ENCODE measurements around a stretch of chr3.

GRCh38 chr3:37016491-37017598 lies 23.5 kb downstream of the MLH1 start:
- RAMPAGE, long total RNA: no peak
- RRBS, 2 experiments: no CpG with 5 or more reads among the region's 22 CpGs
CAGE:
- cytosol, long polyA minus RNA: no peak
- cytosol, long polyA plus RNA: no peak
- long polyA plus RNA: no peak
- nucleolus, long total RNA: no peak
- nucleus, long polyA plus RNA: no peak
- nucleus, long total RNA: no peak

GRCh38 chr3:37083595-37083832 lies 90.2 kb downstream of the MLH1 start:
- RAMPAGE, long total RNA: no peak
CAGE:
- cytosol, long polyA minus RNA: no peak
- cytosol, long polyA plus RNA: no peak
- long polyA plus RNA: no peak
- nucleolus, long total RNA: no peak
- nucleus, long polyA plus RNA: no peak
- nucleus, long total RNA: no peak

GRCh38 chr3:37127329-37127815 lies 47.0 kb downstream of the LRRFIP2 start:
- RAMPAGE, long total RNA: no peak
- RRBS, 2 experiments: no CpG with 5 or more reads among the region's 1 CpG
CAGE:
- cytosol, long polyA minus RNA: no peak
- cytosol, long polyA plus RNA: no peak
- long polyA plus RNA: no peak
- nucleolus, long total RNA: no peak
- nucleus, long polyA plus RNA: no peak
- nucleus, long total RNA: no peak

GRCh38 chr3:37181603-37182136 lies 7.3 kb upstream of the LRRFIP2 start:
- RAMPAGE, long total RNA: no peak
- RRBS, 2 experiments: no CpG with 5 or more reads among the region's 7 CpGs
CAGE:
- cytosol, long polyA minus RNA: no peak
- cytosol, long polyA plus RNA: no peak
- long polyA plus RNA: no peak
- nucleolus, long total RNA: no peak
- nucleus, long polyA plus RNA: no peak
- nucleus, long total RNA: no peak

DNA sequence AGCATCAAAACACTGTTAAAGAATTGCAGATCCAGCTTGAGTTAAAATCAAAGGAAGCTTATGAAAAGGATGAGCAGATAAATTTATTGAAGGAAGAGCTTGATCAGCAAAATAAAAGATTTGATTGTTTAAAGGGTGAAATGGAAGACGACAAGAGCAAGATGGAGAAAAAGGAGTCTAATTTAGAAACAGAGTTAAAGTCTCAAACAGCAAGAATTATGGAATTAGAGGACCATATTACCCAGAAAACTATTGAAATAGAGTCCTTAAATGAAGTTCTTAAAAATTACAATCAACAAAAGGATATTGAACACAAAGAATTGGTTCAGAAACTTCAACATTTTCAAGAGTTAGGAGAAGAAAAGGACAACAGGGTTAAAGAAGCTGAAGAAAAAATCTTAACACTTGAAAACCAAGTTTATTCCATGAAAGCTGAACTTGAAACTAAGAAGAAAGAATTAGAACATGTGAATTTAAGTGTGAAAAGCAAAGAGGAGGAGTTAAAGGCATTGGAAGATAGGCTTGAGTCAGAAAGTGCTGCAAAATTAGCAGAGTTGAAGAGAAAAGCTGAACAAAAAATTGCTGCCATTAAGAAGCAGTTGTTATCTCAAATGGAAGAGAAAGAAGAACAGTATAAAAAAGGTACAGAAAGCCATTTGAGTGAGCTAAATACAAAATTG lies 83.3 kb downstream of the GOLGA4 start:
- RAMPAGE, long total RNA: no peak
- RRBS, 2 experiments: no CpG with 5 or more reads among the region's 1 CpG
CAGE:
- cytosol, long polyA minus RNA: no peak
- cytosol, long polyA plus RNA: no peak
- long polyA plus RNA: no peak
- nucleolus, long total RNA: no peak
- nucleus, long polyA plus RNA: no peak
- nucleus, long total RNA: no peak

- RAMPAGE, long total RNA: no peak
- RRBS, 2 experiments: no CpG with 5 or more reads among the region's 8 CpGs
CAGE:
- cytosol, long polyA minus RNA: no peak
- cytosol, long polyA plus RNA: no peak
- long polyA plus RNA: no peak
- nucleolus, long total RNA: no peak
- nucleus, long polyA plus RNA: no peak
- nucleus, long total RNA: no peak
Measured at GRCh38 chr3:37588698-37589331, 136.9 kb downstream of the ITGA9 start.

DNA sequence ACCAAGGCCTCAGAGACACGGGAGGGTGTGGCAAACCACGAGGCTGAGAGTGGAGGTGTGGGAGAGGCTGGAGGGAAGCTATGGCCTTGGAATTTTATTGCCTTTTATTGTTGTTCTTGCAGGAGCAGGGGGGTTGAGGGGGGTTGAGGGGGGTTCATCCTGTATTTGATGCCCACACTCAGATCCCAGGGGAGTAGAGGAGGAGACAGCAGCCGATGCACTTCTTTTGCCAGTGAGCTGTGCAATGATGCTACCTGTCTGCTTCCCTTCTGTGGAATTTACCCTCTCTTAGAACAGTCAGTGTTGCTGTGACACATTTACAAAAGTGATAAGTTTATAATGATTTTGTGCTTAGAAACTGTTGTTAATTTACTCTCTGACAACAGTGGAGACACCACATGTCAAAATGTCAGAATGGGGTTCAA lies 75.8 kb upstream of the CTDSPL start:
- RAMPAGE, long total RNA: no peak
- RRBS, 2 experiments: no CpG with 5 or more reads among the region's 3 CpGs
CAGE:
- cytosol, long polyA minus RNA: no peak
- cytosol, long polyA plus RNA: no peak
- long polyA plus RNA: no peak
- nucleolus, long total RNA: no peak
- nucleus, long polyA plus RNA: no peak
- nucleus, long total RNA: no peak

GRCh38 chr3:37892711-37893610 lies 31.3 kb downstream of the CTDSPL start:
- RAMPAGE, long total RNA: no peak
- RRBS, 2 experiments: no CpG with 5 or more reads among the region's 4 CpGs
CAGE:
- cytosol, long polyA minus RNA: no peak
- cytosol, long polyA plus RNA: no peak
- long polyA plus RNA: no peak
- nucleolus, long total RNA: no peak
- nucleus, long polyA plus RNA: no peak
- nucleus, long total RNA: no peak

GRCh38 chr3:37898464-37899777 lies 37.2 kb downstream of the CTDSPL start:
- RAMPAGE, long total RNA: no peak
- RRBS, 2 experiments: no CpG with 5 or more reads among the region's 5 CpGs
CAGE:
- cytosol, long polyA minus RNA: no peak
- cytosol, long polyA plus RNA: no peak
- long polyA plus RNA: no peak
- nucleolus, long total RNA: no peak
- nucleus, long polyA plus RNA: no peak
- nucleus, long total RNA: no peak

GRCh38 chr3:37931559-37932178 lies 58.9 kb upstream of the VILL start:
- RAMPAGE, long total RNA: no peak
CAGE:
- cytosol, long polyA minus RNA: no peak
- cytosol, long polyA plus RNA: no peak
- long polyA plus RNA: no peak
- nucleolus, long total RNA: no peak
- nucleus, long polyA plus RNA: no peak
- nucleus, long total RNA: no peak

- RAMPAGE, long total RNA: no peak
- RRBS, 2 experiments: no CpG with 5 or more reads among the region's 7 CpGs
CAGE:
- cytosol, long polyA minus RNA: no peak
- cytosol, long polyA plus RNA: no peak
- long polyA plus RNA: no peak
- nucleolus, long total RNA: no peak
- nucleus, long polyA plus RNA: no peak
- nucleus, long total RNA: no peak
Measured at GRCh38 chr3:37936212-37936715, 54.3 kb upstream of the VILL start.

GRCh38 chr3:37955905-37956357 lies 34.7 kb upstream of the VILL start:
- RAMPAGE, long total RNA: no peak
- RRBS, 2 experiments: no CpG with 5 or more reads among the region's 3 CpGs
CAGE:
- cytosol, long polyA minus RNA: no peak
- cytosol, long polyA plus RNA: no peak
- long polyA plus RNA: no peak
- nucleolus, long total RNA: no peak
- nucleus, long polyA plus RNA: no peak
- nucleus, long total RNA: no peak

DNA sequence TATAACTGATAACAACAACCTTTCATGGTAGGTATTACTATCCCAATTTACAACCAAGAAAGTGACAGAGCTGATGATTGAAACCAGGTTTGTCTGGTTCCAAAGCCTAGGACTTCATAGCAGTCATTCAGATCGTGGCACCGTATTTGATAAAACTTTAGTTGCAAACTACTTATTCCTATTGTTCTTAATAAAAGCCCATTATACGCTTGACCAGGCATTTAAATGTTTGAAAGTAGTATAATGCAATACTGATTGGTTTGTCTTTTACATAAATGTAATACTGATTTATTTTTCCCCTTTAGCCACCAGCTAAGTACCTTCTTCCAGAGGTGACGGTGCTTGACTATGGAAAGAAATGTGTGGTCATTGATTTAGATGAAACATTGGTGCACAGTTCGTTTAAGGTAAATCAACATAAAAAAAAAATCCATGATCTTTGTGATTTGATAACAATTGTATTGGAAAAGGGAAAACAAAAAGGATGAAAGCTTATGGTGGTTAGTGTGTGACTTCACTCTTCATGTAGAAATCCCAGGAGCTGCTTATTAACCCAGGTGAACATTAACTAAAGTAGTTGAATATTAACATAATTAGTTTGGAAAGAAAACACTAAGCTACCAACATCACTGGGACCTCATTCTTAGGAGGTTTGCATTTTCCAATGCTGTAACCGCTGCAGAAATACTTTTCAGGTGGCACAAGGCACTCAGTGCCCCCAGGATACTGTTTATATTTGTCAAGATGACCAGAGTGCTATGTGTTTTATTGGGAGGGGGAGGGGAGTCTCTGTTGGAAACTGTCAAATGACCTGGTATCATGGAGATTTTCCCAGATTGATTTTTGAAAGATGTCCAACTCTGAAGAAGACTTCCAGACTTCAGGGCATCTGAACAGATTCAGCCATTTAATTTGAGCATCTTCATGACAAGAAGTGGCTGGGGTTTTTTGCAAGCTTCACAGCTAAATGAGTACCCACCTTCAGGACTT lies 26.0 kb upstream of the VILL start:
- RAMPAGE, long total RNA: no peak
- RRBS, 2 experiments: no CpG with 5 or more reads among the region's 6 CpGs
CAGE:
- cytosol, long polyA minus RNA: no peak
- cytosol, long polyA plus RNA: no peak
- long polyA plus RNA: no peak
- nucleolus, long total RNA: no peak
- nucleus, long polyA plus RNA: no peak
- nucleus, long total RNA: no peak

- RAMPAGE, long total RNA: no peak
- RRBS, 2 experiments: no CpG with 5 or more reads among the region's 15 CpGs
CAGE:
- cytosol, long polyA minus RNA: no peak
- cytosol, long polyA plus RNA: no peak
- long polyA plus RNA: no peak
- nucleolus, long total RNA: no peak
- nucleus, long polyA plus RNA: no peak
- nucleus, long total RNA: no peak
Measured at GRCh38 chr3:37969315-37969799, 21.2 kb upstream of the VILL start.

- RAMPAGE, long total RNA: no peak
- RRBS, 2 experiments: no CpG with 5 or more reads among the region's 6 CpGs
CAGE:
- cytosol, long polyA minus RNA: no peak
- cytosol, long polyA plus RNA: no peak
- long polyA plus RNA: no peak
- nucleolus, long total RNA: no peak
- nucleus, long polyA plus RNA: no peak
- nucleus, long total RNA: no peak
Measured at GRCh38 chr3:37993341-37993762, 2.8 kb downstream of the VILL start.

GRCh38 chr3:38003732-38004777 lies 13.5 kb downstream of the VILL start:
- RAMPAGE, long total RNA: no peak
- RRBS, 2 experiments: no CpG with 5 or more reads among the region's 20 CpGs
CAGE:
- cytosol, long polyA minus RNA: no peak
- cytosol, long polyA plus RNA: no peak
- long polyA plus RNA: no peak
- nucleolus, long total RNA: no peak
- nucleus, long polyA plus RNA: no peak
- nucleus, long total RNA: no peak

DNA sequence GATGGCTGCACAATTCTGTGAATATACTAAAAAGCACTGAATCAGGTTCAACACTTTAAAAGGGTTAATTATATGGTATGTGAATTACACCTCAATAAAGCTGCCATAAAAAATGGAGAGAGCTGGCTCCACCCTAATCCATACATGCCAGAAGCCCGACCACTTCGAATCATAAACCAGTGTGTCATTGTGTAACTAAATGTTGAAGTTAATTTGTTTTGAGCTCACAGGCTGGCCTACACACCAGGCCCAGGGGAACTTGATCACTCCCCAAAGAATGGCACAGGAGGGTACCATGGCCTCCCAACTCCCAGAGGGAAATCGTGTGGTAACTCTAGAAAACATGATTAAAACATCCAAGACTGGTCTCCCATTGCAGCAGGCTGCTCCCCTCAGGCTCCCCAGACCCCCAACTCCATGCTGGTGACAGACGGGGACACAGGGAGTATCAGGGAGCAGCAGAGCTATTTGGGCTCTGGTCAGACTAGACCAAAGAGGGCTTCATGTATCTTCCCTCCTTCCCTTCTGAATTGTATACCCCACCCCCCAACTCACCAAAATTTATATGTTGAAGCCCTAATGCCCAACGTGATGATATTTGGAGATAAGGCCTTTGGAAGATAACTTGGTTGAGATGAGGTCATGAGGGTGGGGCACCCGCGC lies 13.8 kb downstream of the PLCD1 start:
- RAMPAGE, long total RNA: no peak
- RRBS, 2 experiments: no CpG with 5 or more reads among the region's 7 CpGs
CAGE:
- cytosol, long polyA minus RNA: no peak
- cytosol, long polyA plus RNA: no peak
- long polyA plus RNA: no peak
- nucleolus, long total RNA: no peak
- nucleus, long polyA plus RNA: no peak
- nucleus, long total RNA: no peak

- RAMPAGE, long total RNA: no peak
- RRBS, 2 experiments: 1 to 2% methylated on average over 7 to 13 of the region's 45 CpGs
CAGE:
- cytosol, long polyA minus RNA: no peak
- cytosol, long polyA plus RNA: no peak
- long polyA plus RNA: no peak
- nucleolus, long total RNA: no peak
- nucleus, long polyA plus RNA: no peak
- nucleus, long total RNA: no peak
Measured at GRCh38 chr3:38455019-38455489, 1.4 kb downstream of the ACVR2B start.

- RAMPAGE, long total RNA: no peak
- RRBS, 2 experiments: no CpG with 5 or more reads among the region's 25 CpGs
CAGE:
- cytosol, long polyA minus RNA: no peak
- cytosol, long polyA plus RNA: no peak
- long polyA plus RNA: no peak
- nucleolus, long total RNA: no peak
- nucleus, long polyA plus RNA: no peak
- nucleus, long total RNA: no peak
Measured at GRCh38 chr3:38455490-38455852, 1.8 kb downstream of the ACVR2B start.

- RAMPAGE, long total RNA: no peak
- RRBS, 2 experiments: 8 to 14% methylated on average over 12 to 17 of the region's 26 CpGs
CAGE:
- cytosol, long polyA minus RNA: no peak
- cytosol, long polyA plus RNA: no peak
- long polyA plus RNA: no peak
- nucleolus, long total RNA: no peak
- nucleus, long polyA plus RNA: no peak
- nucleus, long total RNA: no peak
Measured at GRCh38 chr3:38649309-38649566, 249 bp downstream of the SCN5A start.